Stomach (tissue), 7 donors: Measurements from ENCODE around the genes TMEM95, SPEM2 and TNFSF13.

- PRO-cap: no peak
- RAMPAGE, long total RNA, 5 experiments: start-site peak on the minus strand in 1 of 5 experiments, at chr17:7075656-7075689 at its widest, 5 reads per replicate
- RRBS: no CpG with 5 or more reads among the region's 4 CpGs
These were observed 4.5 kb downstream of the CLEC10A start for GRCh38 chr17:7075524-7075903.

GRCh38 chr17:7167782-7168110 lies 11.4 kb downstream of the ASGR1 start:
- PRO-cap: no peak
- RAMPAGE, long total RNA, 5 experiments: no peak in any of the 5 experiments
- RRBS: no CpG with 5 or more reads among the region's 4 CpGs

DNA sequence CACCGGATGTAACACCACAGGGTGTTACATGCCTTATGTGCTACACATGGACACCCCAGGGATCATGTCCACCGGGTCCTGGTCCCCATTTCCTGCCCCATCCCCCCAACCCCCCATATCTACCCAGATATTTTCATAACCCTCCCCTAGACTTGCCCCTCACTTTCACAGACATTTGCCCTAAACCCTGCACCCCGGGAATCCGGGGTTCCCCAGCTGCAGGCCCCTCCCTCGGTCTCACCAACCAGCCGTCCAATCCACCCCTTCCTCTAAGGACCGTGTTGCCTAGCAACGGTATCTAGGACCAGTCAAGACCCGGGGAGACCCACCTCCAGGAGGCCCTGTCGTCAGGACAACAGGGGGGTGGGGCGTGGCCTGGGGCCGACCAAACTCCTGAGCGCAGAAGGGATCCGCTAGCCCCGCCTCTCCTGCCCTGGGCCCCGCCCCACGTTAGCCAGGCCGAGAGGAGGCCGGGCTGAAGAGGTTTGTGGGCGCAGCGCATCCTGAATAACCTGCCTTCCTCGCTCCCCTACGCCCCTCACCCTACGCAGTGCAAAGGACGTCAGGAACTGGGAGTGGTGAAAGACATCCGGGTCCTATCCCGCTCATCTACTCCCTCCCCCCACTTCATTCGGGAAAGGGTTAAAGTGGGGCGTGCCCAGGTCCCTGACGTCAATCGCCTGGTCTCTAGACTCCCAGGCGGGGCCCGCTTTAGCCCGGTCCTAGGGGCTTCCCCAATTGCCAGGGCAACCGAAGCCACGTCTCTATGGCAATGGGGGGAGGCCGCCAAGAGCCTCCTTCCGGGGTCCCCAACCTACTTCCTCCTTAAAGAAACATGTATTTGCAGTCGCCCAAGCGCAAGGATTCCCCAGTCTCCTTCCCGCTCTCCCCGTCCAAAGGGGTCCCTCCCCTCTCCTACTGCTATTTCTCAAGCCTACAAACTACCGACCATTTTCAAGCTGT lies 12.5 kb downstream of the DLG4 start:
- PRO-cap: bidirectional peak, plus-strand start at position 453 of the sequence, minus-strand start at position 239 of the sequence; unidirectional peak, minus-strand start at position 571 of the sequence
- RAMPAGE, long total RNA, 5 experiments: no peak in any of the 5 experiments
- RRBS: 6% methylated on average over 19 of the region's 43 CpGs

DNA sequence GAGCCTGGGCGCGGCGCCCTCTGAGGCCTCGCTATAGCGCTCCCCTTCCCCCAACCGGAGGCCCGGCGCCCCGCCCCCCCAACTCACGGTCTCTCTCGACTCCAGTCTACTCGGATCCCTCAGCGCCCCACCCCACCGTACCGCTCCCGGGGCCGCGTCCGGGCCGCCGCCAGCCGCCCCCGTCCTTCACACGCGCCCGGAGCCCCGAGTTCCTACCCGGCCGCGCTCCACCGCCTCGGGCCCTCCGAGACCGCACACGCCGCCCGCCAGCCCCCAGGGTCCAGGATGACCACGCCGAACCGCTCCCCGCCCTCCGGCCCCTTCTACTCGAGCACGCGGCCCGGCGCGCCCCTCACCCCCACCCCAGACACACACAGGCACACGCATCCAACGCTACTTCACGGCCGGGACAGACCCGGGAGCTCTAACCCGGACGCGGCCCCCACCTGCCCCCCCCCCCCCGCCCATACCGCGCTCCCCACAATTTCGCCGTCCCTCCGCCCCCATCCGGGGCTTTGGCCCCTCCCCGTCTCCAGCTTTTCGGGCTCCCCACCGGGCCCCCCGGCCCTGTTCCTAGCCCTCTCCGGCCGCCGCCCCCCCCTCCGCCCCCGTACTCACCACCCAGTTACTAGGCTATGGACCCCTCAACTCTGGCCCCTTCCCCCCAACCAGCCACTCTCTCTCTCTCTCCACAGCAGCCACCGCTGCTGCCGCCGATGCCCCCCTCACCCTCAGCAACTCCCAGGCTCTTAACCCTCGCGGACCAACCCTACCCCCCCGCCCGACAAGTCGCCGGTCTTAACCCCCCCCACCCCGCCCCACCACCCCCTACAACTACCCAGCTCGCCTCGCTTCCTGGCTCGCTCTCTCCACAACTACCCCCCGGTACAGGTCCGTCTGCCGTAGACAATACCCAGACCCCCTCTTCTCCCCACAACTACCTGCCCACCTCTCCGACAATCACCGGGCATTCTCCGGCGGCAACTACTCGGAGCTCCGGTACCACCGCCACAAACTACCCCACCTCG lies 1.1 kb downstream of the PHF23 start:
- PRO-cap: bidirectional peak, plus-strand start at position 104 of the sequence, minus-strand start at position 93 of the sequence
- RAMPAGE, long total RNA, 5 experiments: start-site peak on the minus strand in 1 of 5 experiments, centred at position 598 of the sequence, 12 reads per replicate
- RRBS: 3% methylated on average over 52 of the region's 96 CpGs

- PRO-cap: no peak
- RAMPAGE, long total RNA, 5 experiments: no peak in any of the 5 experiments
- RRBS: 70% methylated on average over 3 of the region's 11 CpGs
These were observed 3.4 kb downstream of the CLDN7 start for GRCh38 chr17:7258432-7259631.

GRCh38 chr17:7260774-7261749 lies 1.2 kb downstream of the CLDN7 start:
- PRO-cap: no peak
- RAMPAGE, long total RNA, 5 experiments: no peak in any of the 5 experiments
- RRBS: 1% methylated on average over 48 of the region's 92 CpGs

- PRO-cap: no peak
- RAMPAGE, long total RNA, 5 experiments: no peak in any of the 5 experiments
- RRBS: no CpG with 5 or more reads among the region's 3 CpGs
These were observed 3.8 kb upstream of the CLDN7 start for GRCh38 chr17:7266089-7266389.

- PRO-cap: no peak
- RAMPAGE, long total RNA, 5 experiments: start-site peak on the plus strand in 3 of 5 experiments, at chr17:7343709-7343926 at its widest, 5 to 7 reads per replicate
- RRBS: no CpG with 5 or more reads among the region's 15 CpGs
These were observed 7.4 kb downstream of the ACAP1 start for GRCh38 chr17:7343622-7344298.

DNA sequence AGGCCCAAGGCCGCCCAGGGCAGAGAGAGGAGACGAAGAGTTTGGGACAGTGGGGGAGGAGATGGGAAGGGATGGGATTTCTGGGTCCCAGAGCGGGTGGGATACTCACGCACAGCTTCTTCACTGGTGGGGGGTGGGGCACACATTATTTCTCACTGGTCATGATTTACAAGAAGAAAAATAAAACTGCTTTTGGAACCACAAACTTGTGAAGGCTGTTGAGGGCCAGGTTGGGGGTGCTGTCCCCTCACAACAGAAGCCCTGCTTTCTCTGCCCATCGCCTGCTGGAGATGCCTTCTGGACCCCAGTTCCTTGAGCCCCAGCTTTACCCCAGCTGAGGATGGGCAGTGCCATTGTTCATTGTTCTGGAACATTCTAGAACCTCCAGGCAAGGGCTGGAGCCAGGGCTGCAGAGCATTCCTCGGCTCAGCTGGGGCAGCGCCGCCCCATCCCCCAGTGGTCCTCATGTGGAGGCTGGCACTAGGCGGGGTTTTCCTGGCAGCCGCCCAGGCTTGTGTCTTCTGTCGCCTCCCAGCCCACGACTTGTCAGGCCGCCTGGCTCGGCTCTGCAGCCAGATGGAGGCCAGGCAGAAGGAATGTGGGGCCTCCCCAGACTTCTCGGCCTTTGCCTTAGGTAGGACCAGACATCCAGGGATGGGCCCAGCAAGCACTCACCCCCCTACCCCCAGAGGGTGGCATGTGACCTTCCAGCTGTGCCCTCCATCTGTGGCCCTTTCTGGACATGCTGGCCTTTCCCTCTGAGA lies at the start of gene TMEM95:
TMEM95 (plus strand) TSS at position 417 of the 764 bp plus-strand sequence.
- PRO-cap: no peak
- RAMPAGE, long total RNA, 5 experiments: no peak in any of the 5 experiments
- RRBS: no CpG with 5 or more reads among the region's 15 CpGs

- PRO-cap: no peak
- RAMPAGE, long total RNA, 5 experiments: no peak in any of the 5 experiments
- RRBS: 6% methylated on average over 3 of the region's 11 CpGs
These were observed 608 bp downstream of the PLSCR3 start for GRCh38 chr17:7393781-7394053.

DNA sequence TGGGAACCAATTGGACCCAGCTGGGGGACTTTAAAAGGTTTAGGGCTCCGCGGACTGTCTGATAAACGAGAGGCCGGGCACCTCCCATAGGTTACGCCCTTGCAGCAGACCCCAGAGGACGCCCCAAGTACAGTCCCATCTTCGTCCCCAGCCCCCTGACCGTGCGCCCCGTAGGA lies 169 bp downstream of the TMEM256 start:
- PRO-cap: bidirectional peak, plus-strand start at position 61 of the sequence, minus-strand start outside the sequence
- RAMPAGE, long total RNA, 5 experiments: no peak in any of the 5 experiments
- RRBS: 0% methylated on average over 3 of the region's 10 CpGs

- PRO-cap: no peak
- RAMPAGE, long total RNA, 5 experiments: no peak in any of the 5 experiments
- RRBS: no CpG with 5 or more reads among the region's 10 CpGs
These were observed at the start of gene SPEM2 for GRCh38 chr17:7425368-7425827. Gene SPEM2, plus strand, starts transcription at chr17:7425616.

DNA sequence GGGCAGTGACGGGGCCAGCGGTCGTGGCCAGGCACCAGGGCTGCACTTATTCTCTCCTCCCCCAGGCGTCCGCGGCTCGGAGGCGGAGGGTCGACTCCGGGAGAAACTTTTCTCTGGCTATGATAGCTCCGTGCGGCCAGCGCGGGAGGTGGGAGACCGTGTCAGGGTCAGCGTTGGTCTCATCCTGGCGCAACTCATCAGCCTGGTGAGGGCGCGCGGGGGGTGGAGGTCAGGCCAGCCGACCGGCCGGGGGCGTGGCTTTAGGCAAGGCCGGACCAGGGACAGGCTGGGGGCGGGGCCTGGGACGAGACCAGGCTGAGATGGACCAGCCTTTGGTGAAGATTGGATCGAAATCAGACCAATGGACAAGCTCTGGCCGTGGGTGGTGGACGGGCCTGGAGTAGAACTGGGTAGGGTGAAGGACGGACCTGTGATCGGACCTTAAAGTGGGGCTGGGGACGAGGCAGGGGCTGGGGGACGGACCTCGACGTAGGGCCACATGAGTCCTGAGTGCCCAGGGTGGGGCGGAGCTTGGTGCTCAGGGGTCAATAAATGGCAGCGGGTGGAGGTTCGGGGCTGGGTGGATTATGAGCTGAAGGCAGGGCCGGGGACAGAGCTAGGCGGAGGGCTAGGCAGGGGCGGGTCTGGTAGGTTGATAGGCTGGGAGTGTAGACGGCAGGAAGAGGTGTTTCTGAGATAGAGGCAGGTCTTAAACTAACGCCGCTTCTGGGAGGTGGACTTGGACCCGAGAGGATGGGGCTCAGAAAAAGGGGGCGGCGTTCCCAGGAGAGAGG lies 541 bp downstream of the CHRNB1 start:
- PRO-cap: bidirectional peak, plus-strand start at position 403 of the sequence, minus-strand start at position 196 of the sequence
- RAMPAGE, long total RNA, 5 experiments: no peak in any of the 5 experiments
- RRBS: no CpG with 5 or more reads among the region's 48 CpGs

- PRO-cap: no peak
- RAMPAGE, long total RNA, 5 experiments: no peak in any of the 5 experiments
- RRBS: 2% methylated on average over 3 of the region's 25 CpGs
These were observed 3.7 kb downstream of the SLC35G6 start for GRCh38 chr17:7484893-7485483.

DNA sequence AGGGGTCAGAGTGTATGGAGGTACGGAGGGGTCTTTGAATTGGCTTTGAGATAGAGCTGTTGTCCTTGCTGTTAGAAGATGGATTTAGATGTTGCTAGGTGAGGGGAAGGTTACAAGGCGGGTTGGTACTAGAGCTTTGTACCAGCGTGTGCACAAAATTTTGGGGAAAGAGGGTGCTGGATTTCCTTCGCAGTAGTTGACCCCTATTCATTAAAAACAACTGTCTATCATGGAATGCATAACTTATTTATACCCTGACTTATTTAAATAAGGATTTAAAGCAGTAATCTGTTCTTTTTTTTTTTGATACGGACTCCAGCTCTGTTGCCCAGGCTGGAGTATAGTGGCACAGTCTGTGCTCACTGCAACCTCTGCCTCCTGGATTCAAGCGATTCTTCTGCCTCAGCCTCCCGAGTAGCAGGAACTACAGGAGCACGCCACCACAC lies 9.7 kb downstream of the SLC35G6 start:
- PRO-cap: no peak
- RAMPAGE, long total RNA, 5 experiments: no peak in any of the 5 experiments
- RRBS: no CpG with 5 or more reads among the region's 8 CpGs

DNA sequence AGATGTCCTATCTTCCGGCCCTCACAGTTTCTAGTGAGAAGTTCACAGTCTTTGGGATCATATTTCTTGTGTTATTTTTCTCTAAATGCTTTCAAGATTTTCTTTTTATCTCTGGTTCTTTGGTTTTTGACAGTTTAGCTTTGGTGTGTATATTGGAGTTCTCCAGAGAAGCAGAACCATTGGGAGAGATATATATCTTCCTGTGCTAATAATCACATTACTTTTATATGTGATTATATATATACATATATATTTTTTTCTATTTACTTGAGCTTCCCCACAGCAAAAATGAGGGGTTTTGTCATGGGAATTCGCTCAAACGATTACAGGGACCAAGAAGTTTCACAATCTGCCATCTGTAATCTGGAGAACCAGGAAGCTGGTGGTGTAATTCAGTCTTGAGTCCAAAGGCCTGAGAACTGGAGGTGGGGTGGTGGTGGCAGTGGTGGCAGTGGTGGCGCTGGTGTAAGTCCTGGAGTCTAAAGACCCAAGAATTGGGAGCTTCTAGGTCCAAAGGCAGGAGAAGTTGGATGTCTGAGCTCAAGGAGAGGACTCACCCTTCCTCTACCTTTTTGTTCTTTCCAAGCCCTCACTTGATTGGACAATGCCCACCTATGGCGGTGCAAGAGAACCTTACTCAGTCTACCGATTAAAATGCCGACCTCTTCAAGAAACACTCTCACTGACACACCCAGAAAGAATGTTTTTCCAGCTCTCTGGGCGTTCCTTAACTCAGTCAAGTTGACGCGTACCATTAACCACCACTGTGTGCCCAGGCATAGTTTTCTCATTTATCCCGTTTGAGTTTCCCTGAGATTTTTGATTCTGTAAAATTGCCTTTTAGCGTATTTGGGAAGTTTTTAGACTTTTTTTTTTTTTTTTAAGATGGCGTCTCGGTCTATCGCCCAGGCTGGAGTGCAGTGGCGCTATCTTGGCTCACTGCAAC lies 32.9 kb upstream of the TNFSF12 start:
- PRO-cap: no peak
- RAMPAGE, long total RNA, 5 experiments: no peak in any of the 5 experiments
- RRBS: no CpG with 5 or more reads among the region's 16 CpGs

- PRO-cap: no peak
- RAMPAGE, long total RNA, 5 experiments: no peak in any of the 5 experiments
- RRBS: 12% methylated on average over 3 of the region's 8 CpGs
These were observed 494 bp upstream of the TNFSF12 start for GRCh38 chr17:7548383-7548745.

DNA sequence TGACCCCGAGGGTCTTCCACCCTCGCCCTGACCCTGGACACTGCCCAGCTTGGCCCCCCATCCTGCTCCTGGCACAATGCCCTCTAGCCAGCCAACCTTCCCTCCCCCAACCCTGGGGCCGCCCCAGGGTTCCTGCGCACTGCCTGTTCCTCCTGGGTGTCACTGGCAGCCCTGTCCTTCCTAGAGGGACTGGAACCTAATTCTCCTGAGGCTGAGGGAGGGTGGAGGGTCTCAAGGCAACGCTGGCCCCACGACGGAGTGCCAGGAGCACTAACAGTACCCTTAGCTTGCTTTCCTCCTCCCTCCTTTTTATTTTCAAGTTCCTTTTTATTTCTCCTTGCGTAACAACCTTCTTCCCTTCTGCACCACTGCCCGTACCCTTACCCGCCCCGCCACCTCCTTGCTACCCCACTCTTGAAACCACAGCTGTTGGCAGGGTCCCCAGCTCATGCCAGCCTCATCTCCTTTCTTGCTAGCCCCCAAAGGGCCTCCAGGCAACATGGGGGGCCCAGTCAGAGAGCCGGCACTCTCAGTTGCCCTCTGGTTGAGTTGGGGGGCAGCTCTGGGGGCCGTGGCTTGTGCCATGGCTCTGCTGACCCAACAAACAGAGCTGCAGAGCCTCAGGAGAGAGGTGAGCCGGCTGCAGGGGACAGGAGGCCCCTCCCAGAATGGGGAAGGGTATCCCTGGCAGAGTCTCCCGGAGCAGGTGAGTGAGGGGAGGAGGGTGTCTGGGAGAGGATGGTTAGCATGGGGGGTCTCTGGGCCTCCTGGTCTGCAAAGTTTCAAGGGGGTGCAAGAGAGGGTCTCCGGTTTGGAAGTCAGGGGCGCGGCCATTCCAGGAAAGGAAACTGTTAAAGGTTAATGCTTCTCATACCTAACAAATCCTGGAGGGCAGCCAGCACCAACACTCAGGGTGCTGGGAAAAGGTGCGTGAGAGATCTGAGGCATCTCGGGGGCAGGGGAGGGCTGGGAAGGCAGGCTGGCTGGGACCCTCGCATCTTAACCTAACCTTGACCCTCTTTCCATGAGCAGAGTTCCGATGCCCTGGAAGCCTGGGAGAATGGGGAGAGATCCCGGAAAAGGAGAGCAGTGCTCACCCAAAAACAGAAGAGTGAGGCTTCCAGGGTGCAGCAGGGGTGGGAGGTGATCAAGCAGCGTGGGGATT lies at the start of gene TNFSF13:
TNFSF13 (plus strand) TSS at position 159 of the 1,165 bp plus-strand sequence.
- PRO-cap: unidirectional peak, plus-strand start at position 159 of the sequence; unidirectional peak, minus-strand start at position 606 of the sequence; bidirectional peak, plus-strand start at position 911 of the sequence, minus-strand start at position 837 of the sequence
- RAMPAGE, long total RNA, 5 experiments: start-site peak on the plus strand in 1 of 5 experiments, centred at position 489 of the sequence, 33 reads per replicate
- RRBS: 16% methylated on average over 4 of the region's 24 CpGs

DNA sequence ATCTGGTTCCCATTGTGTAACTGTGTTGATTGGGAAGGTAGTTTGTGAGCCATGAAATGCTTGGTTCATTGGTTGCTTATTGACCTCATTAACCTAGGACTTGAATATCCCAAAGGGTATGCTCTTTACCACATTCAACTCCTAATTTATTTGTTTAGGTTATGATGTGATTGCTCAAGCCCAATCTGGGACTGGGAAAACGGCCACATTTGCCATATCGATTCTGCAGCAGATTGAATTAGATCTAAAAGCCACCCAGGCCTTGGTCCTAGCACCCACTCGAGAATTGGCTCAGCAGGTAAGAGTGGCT lies 2.3 kb downstream of the EIF4A1 start:
- PRO-cap: no peak
- RAMPAGE, long total RNA, 5 experiments: no peak in any of the 5 experiments
- RRBS: no CpG with 5 or more reads among the region's 3 CpGs

DNA sequence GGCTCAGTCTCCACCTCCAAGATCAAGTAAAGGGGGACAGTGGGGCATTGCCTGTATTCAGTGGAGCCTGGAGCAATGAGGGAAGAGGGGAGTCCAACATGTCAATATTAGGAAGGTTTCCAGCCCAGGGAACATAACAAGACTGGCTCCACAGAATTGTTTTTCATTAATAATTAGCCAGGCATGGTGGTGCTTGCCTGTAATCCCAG lies 2.0 kb downstream of the SHBG start:
- PRO-cap: no peak
- RAMPAGE, long total RNA, 5 experiments: no peak in any of the 5 experiments